Breast (tissue), 4 donors: ENCODE measurements around the genes SLC52A1, C1QBP, DERL2 and BCL6B.

- PRO-cap, 3 experiments: no peak in any of the 3 experiments
- RRBS: no CpG with 5 or more reads among the region's 2 CpGs
These were observed 1.3 kb upstream of the CAMTA2 start for GRCh38 chr17:4988713-4989297.

- PRO-cap, 3 experiments: no peak in any of the 3 experiments
- RRBS: 3% methylated on average over 14 of the region's 26 CpGs
These were observed at the start of gene SLC52A1 for GRCh38 chr17:5035088-5035601. Gene SLC52A1, minus strand, starts transcription at chr17:5035426.

DNA sequence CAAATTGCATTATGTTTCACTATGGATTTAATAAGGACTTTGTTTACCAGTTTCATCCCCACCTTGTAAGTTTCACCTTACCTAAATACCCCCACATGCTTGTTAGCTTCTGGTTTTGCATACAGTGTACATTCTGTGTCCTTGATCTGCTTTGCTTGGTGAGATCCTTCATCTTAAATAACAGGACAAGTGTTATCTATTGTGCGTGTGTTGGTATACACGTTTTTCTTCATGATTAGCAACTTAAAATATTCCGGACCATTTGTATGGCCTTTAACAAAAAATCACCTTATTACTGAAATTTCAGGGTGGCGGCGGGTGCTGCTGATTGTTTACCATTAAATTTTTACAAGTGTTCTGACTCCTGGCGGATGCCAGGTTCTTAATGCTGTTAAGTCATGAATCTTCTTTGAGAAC, 15.3 kb downstream of the ZNF232 start:
- PRO-cap, 3 experiments: peak in 1 of 3 experiments; most common plus-strand start position 302 of the sequence (in 1)
- RRBS: no CpG with 5 or more reads among the region's 6 CpGs

DNA sequence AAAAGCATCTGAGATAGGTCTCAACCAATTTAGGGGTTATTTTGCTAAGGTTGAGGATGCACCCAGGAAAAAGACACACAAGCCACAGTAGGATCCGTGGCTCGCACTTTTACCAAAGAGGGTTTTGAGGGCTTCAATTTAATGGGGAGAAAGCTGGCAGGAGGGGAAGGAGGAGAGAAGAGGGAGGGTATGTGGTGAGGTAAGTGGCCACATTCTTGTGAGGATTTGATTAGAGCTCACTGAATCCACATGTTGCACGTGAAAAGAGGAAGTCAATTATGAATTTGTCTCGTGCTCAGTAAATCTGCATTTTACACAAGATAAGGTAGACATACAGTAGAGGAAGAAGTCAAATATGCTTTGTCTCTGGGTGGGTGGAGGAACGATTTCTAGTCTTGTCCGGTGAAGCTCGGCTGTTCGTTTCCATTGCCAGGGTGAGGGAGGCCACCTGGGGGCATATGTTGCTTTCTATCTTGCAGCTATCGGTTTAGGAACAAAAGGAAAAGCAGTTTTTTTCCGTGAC, 876 bp downstream of the ZNF232 start:
- PRO-cap, 3 experiments: no peak in any of the 3 experiments
- RRBS: no CpG with 5 or more reads among the region's 10 CpGs

- PRO-cap, 3 experiments: peak in 3 of 3 experiments; most common plus-strand start chr17:5439239 (in 1); most common minus-strand start chr17:5439164 (in 3)
- RRBS: 2% methylated on average over 23 of the region's 81 CpGs
These were observed at the start of gene C1QBP for GRCh38 chr17:5438468-5439428. Gene C1QBP, minus strand, starts transcription at chr17:5439155.

DNA sequence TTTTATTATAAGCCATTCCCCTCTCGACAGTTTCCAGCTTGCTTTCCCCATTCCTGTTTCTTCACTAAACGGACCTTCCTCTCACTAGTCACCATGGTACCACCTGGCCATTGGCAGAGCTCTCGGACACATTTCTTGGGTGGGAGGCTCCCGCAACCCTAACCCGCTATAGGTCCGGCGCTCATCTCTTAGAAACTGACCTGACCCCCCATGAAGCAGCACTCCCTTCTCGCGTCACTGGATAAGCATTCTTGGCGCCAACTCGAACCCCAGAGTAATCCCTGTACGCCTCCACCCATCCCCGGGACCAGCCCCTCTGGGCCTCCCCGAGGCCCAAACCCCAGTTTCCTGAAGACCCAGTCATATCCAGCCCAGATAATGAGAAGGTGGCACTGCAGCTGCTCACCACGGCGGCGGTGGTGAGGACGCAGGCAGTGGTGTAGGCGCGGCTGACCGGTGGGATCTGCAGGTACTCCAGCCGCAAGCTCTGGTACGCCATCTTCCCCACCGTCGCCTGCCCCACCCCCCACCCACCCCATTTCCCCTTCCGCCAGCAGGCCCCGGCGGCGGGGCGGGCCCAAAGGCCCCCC, at the start of gene DERL2:
DERL2 (minus strand) TSS at position 516 of the 590 bp plus-strand sequence.
- PRO-cap, 3 experiments: peak in 3 of 3 experiments; most common minus-strand start position 516 of the sequence (in 3)
- RRBS: 3% methylated on average over 4 of the region's 30 CpGs

DNA sequence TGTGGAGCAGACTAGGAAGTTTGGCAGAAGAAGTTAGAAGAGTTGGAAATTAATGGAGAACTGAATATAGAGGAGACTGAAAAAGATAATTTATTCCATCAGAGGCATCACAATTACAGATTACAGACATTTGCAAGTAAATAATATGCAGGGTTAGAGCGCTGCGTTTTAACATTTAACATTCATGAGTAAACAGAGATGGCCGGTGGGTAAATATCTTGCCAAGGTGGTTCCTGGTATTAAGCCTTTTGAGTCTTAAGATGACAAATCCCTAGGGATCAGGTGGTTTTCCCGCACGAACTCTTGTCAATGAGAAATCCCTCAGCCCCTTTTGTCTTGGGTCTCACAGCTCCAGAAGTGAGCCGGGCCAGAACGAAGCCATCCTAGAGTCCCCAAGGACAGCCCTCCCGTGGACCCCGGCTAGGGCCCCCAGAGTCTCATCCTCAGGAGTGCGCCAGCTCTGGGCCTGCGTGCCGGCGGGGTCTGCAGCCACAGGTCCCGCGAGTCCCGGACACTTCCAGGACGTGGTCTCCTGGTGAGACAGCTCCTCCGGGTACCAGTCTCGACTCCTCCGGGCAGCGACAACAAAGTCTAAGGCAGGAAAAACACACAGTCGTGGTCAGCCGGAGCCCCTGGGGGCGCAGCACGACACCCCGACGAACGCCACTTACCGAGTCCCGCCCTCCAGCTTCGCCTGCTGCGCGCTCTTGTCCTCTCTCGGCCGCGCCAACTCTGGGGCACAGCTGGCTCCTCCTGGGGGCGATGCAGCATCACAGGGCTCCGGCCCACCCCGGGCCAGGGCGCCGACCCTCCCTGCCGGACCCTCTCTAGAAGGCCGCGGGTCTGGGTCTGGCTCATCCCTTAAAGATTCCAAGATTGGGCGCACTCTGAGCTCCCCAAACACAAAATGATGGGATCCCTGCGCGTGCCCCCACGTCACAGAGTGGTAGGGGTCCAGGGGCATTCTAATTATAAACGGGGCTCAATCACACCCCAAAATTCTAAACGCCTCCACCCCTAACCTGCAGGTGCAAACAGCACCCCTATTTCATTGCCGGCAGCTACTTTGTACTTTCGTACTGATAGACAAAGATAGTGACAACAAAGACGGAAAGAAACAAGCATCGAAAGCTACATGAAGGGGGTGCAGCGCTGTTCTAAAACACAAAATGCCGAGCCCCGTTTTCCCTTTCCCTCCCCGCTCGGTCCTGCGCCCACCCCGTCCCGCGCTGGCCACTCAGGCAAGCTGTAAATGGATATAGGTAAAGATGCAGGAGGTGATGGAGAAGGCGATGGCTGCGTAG, 994 bp downstream of the ENSG00000286190 start:
- PRO-cap, 3 experiments: no peak in any of the 3 experiments
- RRBS: 16% methylated on average over 10 of the region's 65 CpGs

- PRO-cap, 3 experiments: no peak in any of the 3 experiments
- RRBS: no CpG with 5 or more reads among the region's 3 CpGs
These were observed 4.1 kb upstream of the ENSG00000286190 start for GRCh38 chr17:5504899-5505325.

DNA sequence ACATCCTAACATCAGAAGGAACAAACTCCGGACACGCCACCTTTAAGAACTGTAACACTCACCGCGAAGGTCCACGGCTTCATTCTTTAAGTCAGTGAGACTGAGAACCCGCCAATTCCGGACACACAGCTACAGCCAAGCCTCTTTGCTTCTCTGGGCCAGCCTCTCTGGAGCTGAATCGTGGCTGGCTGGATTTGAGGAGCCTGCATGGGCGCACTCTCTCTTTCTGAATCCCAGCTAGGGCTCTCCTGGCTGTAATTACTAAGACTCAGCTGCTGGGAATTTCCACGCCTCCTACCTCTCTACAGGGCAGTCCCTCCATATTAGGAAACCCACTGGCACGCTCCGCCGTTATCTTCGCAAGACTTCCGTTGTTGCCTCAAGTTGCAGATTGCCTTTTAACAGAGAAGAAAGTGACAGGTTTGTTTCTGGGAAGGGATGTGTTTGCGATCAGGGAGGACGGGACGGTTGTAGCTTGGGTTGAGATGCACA, 188.3 kb upstream of the NLRP1 start:
- PRO-cap, 3 experiments: no peak in any of the 3 experiments
- RRBS: no CpG with 5 or more reads among the region's 18 CpGs

- PRO-cap, 3 experiments: no peak in any of the 3 experiments
- RRBS: no CpG with 5 or more reads among the region's 2 CpGs
These were observed 237.3 kb upstream of the WSCD1 start for GRCh38 chr17:5832632-5833460.

DNA sequence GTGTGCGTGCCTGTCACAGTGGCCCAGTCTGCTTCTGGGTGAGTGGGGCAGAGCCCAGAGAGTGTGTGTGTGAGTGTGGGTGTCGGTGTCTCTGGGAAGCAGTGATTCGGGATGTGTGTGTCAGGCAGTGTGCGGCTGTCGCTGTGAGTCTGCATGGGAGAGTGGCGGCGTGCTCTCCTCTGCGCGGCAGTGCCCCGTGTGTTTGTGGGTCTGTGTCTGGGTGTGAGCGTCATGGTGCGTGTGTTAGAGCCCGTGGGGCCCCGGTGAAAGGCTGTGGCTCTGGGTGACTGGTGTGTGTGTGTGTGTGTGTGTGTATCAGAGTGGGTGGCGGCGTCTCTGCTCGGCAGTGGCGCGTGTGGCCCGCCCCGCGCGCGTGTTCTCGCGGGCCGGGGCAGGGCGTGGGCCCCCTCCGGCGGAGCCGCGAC, 303 bp upstream of the WSCD1 start:
- PRO-cap, 3 experiments: no peak in any of the 3 experiments
- RRBS: 17% methylated on average over 1 of the region's 32 CpGs

DNA sequence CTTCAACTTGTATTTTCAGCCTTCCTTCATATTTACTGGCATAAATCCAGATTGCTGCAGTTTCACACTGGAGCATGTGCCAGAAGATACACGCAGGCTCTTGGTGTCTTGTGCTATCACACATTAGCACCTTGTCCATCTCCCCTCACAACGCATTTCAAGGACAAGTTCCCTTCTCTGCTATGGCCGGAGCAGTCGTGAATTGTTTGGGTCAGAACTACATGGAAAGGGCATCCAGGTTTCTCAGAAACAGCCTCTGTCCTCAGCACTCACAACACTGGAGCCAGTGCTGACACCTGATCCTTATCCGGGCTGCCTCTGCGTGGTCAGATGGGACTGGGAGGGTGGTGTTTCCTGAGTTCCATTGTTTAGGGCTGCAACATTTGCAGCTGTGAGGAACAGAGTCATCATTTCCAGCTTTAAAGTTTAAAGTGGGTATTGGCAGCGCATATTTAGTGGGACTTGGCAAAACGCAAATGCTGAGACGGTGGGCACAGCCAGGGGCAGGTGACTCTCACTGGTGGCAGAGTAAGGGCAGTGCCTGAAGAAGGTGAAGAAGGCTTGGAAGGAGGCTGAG, 28.2 kb downstream of the WSCD1 start:
- PRO-cap, 3 experiments: no peak in any of the 3 experiments
- RRBS: 17% methylated on average over 3 of the region's 9 CpGs

- PRO-cap, 3 experiments: no peak in any of the 3 experiments
- RRBS: no CpG with 5 or more reads among the region's 9 CpGs
These were observed 109.0 kb downstream of the WSCD1 start for GRCh38 chr17:6179105-6179566.

DNA sequence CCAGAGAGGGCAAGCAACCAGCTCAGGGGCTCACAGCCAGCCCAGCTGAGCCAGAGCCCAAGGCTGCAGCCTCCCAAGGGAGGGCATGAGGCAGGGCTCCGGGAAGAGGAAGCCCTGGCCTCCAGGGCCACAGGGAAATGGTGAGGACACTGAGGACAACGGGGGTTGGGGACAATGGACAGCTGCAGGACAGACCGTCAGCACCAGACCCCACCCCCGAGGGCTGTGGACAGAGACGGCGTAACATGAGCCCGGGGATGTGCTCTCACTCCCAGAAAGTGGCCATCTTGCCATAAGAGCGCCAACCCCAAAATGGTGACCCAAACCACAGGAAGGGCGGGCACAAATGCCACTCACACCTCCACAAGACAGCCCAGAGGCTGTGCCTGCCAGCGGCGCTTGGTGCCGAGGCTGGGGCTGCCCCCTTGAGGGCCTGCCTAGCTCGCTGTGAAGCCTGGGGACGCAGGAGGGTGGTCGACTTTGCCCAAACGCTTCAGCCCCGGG, 10.3 kb downstream of the PIMREG start:
- PRO-cap, 3 experiments: no peak in any of the 3 experiments
- RRBS: 20% methylated on average over 1 of the region's 17 CpGs

GRCh38 chr17:6567264-6567838, 11.0 kb upstream of the PITPNM3 start:
- PRO-cap, 3 experiments: no peak in any of the 3 experiments
- RRBS: no CpG with 5 or more reads among the region's 7 CpGs

DNA sequence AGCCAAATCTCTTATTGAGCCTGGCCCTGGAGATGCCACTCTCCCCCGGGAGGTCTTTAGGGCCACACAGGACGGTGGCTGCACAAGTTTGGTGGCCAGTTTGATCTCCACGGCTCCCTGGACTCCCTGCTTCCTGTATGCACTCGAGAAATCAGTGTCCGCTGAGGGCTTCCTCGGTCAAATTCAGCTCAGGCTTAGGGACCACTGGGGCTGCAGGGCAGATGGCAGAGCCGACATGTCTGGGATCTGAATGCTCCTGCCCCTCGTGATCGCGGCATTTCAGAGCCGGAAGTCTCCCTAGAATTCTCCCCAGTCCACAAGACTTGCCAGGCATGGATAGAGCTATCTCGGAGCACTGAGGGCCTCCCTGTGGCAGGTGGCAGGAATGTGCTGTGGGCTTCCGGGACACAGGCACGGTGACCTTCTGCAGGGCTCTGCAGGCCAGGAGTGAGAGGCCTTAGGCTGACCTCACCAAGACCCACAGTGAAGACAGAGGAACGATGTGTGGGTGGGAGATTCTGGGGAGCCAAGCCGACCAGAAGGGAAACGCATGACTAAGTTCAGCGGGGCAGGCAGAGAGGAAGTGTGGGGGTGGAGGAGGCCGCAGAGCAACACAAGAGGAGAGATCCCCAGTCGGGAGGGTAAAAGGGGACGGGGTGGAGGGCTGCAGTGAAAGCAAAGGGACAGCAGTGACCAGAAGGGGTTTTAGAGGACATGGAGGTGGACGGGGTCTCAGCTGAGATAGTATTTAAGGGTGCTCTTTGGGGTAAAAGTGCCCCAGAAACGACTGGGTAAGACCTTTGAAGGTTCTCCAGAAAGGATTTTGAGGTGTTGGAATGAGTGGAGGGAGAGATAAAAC, 18.8 kb upstream of the PITPNM3 start:
- PRO-cap, 3 experiments: no peak in any of the 3 experiments
- RRBS: 5% methylated on average over 2 of the region's 23 CpGs

GRCh38 chr17:6639401-6639953, 1.0 kb downstream of the KIAA0753 start:
- PRO-cap, 3 experiments: no peak in any of the 3 experiments
- RRBS: 1% methylated on average over 2 of the region's 22 CpGs

DNA sequence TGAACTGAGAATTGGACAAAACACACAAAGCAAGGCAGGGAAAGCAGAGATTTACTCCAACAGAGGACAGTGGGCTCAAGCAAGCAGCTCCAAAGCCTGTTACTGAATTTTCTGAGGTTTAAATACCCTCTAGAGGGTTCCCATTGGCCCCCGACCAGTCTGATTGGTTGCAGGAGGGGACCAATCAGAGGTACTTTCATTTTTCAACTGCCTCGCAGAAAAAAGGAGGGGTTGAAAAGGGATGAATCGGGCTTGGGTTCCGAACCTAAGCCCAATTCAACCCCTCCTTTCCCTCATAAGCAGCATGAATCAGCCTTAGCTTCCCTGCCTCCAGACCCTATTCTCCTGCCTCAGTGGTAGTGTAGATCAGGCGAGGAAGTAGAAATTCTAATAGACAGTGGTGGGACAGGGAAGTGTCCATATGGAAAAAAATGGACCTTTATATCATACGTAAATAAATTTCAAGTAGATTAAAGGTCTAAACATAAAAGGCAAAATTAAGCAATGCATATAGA, 55.5 kb upstream of the ALOX12 start:
- PRO-cap, 3 experiments: peak in 2 of 3 experiments; most common plus-strand start position 234 of the sequence (in 2); most common minus-strand start position 94 of the sequence (in 2)
- RRBS: no CpG with 5 or more reads among the region's 6 CpGs

DNA sequence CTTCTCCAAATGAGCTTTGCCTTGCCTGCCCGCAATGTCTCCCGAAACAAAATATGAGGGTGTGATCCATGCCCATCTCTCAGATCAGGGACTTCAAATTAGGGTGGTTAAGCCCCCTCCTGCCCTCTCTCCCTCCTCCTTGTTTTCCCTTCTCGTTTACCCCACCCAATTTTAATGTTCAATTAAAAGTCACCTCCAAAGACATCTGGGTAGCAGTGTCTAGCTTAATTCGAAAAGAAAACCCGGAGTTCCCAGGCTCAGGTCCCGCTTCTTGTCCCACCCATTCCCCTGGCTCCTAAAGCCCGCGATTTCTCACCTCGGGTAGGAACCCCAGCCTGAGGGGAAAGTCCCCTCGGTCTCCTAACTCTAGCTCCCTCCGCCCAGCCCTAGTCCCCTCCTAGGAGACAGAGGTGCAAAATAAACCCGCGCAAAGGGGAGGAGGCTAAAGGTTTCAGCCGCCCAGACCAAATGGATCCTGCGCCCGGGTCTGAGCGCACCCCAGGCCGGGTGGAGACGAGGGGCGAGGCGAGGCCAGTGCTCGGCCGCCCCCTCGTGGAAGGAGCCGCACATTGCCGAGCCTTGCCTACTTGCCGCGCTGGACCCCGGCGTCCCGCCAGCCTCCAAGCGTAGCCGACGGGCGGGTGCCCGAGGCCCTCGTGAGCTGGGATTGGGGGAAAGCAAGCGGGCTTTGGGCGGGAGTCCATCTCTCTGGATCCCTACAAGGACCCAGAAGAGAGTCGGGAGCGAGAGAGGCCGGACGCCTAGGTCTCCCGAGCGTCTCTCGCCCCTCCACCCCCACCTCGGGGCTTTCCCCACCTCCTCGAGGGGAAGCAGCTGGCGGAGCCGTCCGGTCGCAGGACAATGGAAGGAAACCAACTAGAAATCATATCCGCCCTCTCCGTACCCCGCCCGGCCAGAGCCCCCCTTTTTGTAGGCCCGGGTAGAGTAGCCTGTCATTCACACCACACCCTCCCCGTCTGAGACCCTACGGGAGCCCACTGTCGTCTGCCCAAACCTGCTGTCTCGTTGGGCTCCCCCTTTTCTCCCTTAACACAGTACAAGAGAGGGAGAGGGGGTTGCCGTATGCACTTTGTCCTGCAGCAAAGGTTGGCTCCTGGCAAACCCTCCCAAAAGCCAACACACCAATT, 872 bp upstream of the BCL6B start:
- PRO-cap, 3 experiments: peak in 3 of 3 experiments; most common plus-strand start position 729 of the sequence (in 3); most common minus-strand start position 466 of the sequence (in 1)
- RRBS: 1% methylated on average over 22 of the region's 62 CpGs

DNA sequence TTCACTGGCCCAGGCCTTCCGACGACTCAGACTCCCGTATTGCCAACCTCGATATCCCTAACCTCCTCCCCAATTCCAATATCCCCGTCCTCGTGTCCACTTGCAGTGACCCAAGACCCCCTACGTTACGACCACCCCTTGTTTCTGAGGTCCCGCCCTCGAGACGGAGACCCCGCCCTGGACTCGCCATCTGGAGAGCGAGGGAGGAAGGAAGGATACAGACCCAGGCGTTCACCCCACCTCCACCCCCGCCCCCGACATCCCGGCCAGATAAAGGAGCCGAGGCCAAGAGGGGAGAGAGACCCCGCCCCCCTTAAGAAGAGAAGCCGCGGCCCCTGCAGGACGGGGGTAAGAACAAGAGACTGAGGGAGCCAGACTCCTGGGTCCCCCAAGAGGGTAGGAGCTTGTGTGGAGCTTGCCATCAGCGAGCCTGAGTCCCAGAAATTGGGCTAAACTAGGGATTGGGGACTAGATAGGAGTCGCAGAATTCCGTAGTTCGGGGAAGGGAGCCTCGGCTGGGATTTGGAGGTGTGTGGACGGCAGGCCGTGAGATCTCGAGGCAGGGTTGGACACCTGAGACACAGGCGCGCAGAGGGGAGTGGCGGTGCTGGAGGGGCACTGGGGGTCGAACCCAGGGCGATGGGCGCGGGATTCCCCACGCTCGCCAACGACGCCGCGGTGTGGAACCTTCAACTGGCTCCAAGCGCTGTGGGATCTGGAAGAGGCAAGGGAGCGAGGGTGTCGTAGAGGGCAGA, at the start of gene BCL6B:
BCL6B (plus strand) TSS at position 299 of the 755 bp plus-strand sequence.
- PRO-cap, 3 experiments: peak in 1 of 3 experiments; most common plus-strand start position 316 of the sequence (in 1)
- RRBS: no CpG with 5 or more reads among the region's 47 CpGs